Amniotic epithelial cell (primary cell): ENCODE results near the genes DKK1, PCDH15 and IPMK.

GRCh38 chr10:50819874-50820239, 65.6 kb downstream of the A1CF start:
- RRBS = no CpG with 5 or more reads among the region's 1 CpG

- RRBS = no CpG with 5 or more reads among the region's 1 CpG
Observed at GRCh38 chr10:51195623-51196204, 121.4 kb downstream of the PRKG1 start.

- RRBS = no CpG with 5 or more reads among the region's 4 CpGs
Observed at GRCh38 chr10:51894627-51895057, 195.2 kb upstream of the CSTF2T start.

- RRBS = no CpG with 5 or more reads among the region's 9 CpGs
Observed at GRCh38 chr10:52250558-52251158, 63.4 kb upstream of the DKK1 start.

DNA sequence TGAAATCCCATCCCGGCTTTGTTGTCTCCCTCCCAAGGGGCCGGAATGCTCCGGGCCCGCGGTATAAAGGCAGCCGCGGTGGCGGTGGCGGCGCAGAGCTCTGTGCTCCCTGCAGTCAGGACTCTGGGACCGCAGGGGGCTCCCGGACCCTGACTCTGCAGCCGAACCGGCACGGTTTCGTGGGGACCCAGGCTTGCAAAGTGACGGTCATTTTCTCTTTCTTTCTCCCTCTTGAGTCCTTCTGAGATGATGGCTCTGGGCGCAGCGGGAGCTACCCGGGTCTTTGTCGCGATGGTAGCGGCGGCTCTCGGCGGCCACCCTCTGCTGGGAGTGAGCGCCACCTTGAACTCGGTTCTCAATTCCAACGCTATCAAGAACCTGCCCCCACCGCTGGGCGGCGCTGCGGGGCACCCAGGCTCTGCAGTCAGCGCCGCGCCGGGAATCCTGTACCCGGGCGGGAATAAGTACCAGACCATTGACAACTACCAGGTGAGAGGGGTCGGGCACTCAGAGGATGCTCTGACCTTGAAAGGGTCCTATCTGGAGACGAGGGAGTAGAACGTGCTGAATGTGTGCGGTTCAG, at the start of gene DKK1:
Gene DKK1 (plus strand): TSS at position 93 of the 583 bp plus-strand sequence.
- RRBS = 0% methylated on average over 11 of the region's 43 CpGs

DNA sequence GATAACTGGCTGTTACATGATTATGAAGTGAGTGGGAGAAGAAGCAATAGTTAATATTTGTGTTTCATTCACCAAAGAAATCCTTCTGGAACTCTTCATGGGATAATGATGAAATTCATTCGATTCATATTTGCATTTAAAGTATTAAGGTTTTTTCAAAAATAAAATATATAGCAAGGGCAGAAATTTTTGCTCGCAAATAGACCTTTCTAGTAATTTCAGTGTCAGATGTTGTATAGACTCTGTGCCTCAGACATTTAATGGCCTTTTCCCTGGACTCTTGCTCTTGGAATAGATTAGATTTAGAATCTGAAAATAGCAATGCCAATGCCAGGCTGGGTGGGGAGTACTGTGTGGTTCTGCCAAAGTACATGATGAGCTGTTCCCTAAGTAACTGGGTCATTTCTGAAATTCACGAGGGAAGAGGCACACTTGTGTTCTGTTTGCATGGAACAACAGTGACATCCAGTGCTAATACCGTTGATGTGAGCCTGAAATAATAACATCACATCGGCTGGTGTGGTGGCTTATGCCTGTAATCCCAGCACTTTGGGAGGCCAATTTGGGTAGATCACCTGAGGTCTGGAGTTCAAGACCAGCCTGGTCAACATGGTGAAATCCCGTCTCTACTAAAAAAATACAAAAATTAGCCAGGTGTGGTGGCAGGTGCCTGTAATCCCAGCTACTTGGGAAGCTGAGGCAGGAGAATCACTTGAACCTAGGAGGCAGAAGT, 119.1 kb downstream of the MBL2 start:
- RRBS = no CpG with 5 or more reads among the region's 6 CpGs

- RRBS = no CpG with 5 or more reads among the region's 3 CpGs
Observed at GRCh38 chr10:52965123-52965588, 192.6 kb upstream of the MBL2 start.

GRCh38 chr10:53000709-53001237, 228.2 kb upstream of the MBL2 start:
- RRBS = no CpG with 5 or more reads among the region's 9 CpGs

GRCh38 chr10:53457963-53458310, 685.4 kb upstream of the MBL2 start:
- RRBS = no CpG with 5 or more reads among the region's 1 CpG

DNA sequence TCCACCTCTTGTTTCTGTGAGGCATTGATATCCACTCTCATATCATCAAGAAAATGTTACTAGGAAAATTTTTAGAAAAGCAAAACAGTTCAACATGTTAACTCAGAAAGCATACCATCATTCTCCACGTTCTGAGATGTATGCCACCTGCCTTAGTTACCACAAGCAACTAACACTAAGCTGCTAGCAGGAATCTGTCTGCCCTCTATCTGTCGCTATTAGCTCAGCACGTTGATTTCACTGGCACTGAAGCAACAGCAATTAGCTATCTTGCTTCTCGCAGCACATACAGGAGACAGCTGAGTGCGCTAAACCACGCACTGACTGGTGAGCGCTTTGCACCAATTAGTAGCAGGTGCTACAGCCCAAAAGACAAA, at the start of gene PCDH15:
Gene PCDH15 (minus strand): TSS at position 174 of the 377 bp plus-strand sequence.
- RRBS = no CpG with 5 or more reads among the region's 7 CpGs

DNA sequence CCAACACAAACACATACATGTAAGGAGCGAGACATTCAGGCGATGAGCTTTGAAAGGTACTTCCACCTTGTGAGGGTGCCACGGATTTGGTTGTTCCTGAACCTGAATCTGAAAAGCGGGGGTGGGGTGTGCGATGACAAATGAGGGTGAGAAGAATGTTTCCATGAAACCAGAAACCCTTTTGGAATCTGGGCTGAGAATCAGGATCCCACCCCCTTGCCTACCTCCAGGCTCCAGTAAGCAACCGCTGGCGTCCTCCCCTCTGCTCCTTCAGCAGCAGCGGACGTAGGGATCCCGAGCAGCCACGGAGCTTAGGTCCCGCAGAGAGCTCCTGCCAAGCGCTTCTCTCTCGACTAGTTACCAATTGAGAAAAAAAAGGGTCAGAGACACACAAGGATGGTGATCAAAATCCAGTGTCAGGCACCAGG, 733.6 kb downstream of the ZWINT start:
- RRBS = no CpG with 5 or more reads among the region's 14 CpGs

GRCh38 chr10:55630118-55630883, 730.8 kb downstream of the ZWINT start:
- RRBS = no CpG with 5 or more reads among the region's 37 CpGs

- RRBS = no CpG with 5 or more reads among the region's 27 CpGs
Observed at GRCh38 chr10:55899480-55900467, 461.3 kb downstream of the ZWINT start.

- RRBS = no CpG with 5 or more reads among the region's 32 CpGs
Observed at GRCh38 chr10:56154802-56155379, 206.2 kb downstream of the ZWINT start.

- RRBS = no CpG with 5 or more reads among the region's 2 CpGs
Observed at GRCh38 chr10:57692330-57692700, 575.4 kb downstream of the IPMK start.

GRCh38 chr10:58106374-58107158, 161.1 kb downstream of the IPMK start:
- RRBS = 92% methylated on average over 3 of the region's 43 CpGs

DNA sequence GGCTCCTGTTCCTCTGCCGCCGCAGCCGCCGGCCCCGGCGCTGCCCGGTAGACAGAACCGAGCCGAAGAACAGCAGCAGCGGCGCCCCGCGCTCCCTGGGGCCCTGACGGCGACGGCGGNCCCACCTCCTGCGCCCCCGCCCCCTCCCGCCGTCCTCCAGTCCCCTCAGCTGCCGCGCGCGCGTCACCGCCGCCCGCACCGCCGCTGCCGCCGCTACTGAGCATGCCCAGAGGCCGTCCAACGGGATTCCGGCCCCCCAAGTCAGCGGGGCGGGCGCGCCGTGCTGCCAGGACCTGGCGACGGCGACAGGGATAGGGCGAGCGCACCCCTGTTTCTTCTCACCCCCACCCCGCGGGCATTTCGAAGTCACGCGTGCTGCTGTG, at the start of gene IPMK:
Gene IPMK (minus strand): TSS at position 71 of the 383 bp plus-strand sequence.
- RRBS = no CpG with 5 or more reads among the region's 51 CpGs

GRCh38 chr10:58268207-58268558, 489 bp upstream of the IPMK start:
- RRBS = no CpG with 5 or more reads among the region's 13 CpGs